REH cell (cell line): ENCODE data around the genes GNG8 and PRKD2.

- PRO-cap: no peak
Measured at GRCh38 chr19:46603262-46603928, 2.3 kb downstream of the CALM3 start.

DNA sequence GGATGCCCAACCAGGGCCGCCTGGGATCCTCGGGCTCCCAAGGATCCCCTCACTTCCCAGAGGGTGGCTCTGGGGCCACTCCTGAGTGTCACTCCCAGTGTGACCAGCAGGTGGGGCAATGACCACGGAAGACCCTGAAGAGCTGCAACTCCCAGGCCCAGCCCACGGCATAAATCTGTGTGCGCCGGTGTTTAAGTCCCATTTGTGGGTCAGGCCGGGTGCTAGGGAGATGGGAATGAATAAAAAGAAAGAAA, 10.8 kb downstream of the PTGIR start:
- PRO-cap: bidirectional peak, plus-strand start at position 199 of the sequence, minus-strand start at position 141 of the sequence

DNA sequence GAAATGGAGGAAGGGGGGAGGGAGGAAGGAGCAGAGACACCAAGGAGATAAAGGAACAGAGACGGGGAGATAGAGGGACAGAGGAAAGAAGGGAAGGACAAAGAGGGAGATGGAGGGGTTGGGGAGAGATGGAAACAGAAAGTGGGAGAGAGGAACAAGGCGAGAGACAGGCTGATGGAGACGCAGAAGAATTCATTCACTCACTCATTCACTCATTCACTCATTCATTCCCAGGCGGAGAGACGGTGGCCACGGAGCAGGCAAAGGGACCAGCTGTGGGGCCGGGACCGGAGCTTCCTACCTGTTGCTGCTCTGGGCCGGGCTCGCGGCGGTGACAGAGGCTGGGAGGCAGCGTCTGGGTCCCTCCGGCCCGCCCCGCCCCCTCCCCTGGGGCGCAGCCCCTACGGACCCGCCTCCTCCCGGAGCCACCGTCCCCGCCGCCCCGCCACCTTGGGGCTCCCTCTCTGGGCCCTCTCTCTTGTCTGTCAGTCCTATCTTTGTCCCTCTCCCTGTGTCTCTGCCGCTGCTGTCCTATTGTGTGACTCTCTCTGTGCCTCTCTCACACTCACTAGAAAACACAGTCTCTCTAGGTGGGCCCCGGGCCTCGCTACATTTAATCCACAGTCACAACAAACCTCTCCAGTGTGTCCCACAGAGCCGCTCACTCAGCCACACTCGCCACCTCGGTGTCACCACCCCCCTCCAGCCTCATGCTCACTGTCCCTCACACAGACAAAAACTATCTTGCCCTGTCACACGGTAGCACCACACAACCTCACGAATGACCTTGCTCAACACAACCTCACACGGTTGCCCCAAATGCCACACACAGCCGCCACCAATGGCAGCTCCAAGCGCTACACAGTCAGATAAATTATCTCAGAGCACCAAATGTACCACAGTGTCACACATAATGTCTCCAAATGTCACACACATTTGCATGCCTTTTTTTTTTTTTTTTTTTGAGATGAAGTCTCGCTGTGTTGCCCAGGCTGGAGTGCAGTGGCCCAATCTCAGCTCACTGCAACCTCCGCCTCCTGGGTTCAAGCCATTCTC, at the start of gene GNG8:
Gene GNG8 (minus strand): TSS at position 357 of the 1,056 bp plus-strand sequence.
- PRO-cap: no peak

- PRO-cap: no peak
Measured at GRCh38 chr19:46644756-46645097, 8.7 kb upstream of the GNG8 start.

DNA sequence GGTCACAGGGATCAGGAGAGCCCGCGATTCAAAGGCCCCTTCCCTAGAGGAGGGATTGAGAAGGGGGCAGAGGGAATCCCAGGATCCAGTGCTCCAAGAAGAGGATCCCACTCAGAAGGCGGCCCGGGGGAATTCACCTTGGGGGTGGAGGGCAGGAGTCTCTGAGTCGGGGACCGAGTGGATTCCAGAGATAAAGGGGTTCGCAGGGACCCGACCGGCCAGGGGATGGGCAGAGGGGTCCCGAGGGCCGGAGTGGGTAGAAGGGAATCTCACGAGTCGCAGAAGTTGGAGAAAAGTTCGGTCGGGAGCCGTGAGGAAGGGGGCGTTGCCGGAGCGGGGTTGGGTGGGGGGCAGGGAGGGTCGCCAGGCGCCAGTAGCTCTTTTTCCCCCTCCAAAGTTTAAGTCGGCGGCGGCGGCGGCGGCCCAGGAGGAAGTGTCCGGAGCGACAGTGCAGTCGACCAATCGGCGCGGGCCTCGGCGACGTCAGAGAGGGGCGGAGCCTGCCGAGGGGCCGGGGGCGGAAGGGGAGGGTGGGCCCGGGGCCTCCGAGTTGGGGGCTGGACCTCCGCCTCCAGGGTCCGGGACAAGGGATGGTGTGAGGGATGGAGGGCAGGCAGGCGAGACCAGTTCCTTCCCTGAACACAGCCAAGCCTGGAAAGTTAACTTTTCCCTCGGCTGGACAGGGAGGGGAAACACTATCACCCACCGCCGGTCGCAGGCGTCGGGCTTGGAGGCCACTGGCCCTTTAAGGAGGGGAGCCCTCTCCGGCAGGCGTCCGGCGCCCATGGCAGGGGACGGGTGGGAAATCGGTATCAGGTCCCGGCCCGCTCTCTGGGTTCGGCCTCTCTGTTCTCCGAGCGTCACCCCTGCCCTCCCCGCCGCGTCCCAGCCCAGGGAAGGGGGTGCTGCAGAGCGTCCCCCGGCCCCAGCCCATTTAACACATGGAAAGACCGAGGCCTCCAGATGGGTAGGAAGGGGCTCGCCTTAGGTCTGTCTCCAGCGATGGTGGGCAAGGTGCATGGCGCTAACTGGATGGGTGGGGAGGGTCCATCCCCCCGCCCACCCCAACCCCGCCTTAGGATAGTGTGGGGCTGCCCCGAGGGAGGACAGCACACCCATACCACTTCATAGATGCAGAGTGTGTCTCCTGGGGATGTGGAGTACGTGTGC, at the start of gene PRKD2:
Gene PRKD2 (minus strand): TSS at position 437 of the 1,170 bp plus-strand sequence.
- PRO-cap: bidirectional peak, plus-strand start at position 583 of the sequence, minus-strand start at position 437 of the sequence; bidirectional peak, plus-strand start at position 770 of the sequence, minus-strand start at position 729 of the sequence

DNA sequence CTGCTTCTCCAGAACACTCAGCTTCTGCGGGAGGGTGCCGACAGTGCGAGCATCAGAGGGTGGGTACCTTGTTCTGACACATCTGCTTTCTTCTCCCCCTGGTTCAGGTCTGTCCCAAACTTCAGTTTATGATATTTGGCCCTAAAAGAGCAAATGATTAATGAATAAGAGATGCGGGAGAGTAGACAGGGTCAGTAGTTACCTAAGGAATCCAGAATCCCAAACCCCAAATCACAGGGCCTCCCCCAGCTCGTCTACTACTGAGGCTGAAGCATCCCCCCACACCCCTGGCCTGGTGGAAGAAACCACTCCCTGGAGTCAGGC, 7.8 kb upstream of the FKRP start:
- PRO-cap: no peak

DNA sequence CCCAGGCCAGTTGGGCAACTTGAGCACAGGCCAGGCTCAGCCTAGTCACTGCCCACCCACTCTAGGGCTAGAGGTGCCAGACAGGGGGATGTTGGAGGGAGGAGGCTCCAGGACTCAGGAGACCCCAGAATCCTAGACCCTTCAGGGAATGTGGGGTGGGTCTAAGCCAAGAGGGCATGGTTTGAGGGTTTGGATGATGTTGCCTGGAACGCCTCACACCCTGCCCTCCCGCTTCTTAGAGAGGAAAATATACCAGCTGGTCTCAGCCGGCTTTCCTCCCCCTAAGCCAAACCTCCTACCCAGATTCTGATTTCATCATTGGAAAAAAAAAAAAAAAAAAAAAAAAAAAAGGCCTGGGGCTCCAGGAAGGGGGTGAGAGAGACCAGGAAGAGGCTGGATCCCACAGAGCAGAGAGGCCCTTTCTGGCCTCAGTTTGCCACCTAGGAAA, 8.0 kb upstream of the SLC1A5 start:
- PRO-cap: no peak

DNA sequence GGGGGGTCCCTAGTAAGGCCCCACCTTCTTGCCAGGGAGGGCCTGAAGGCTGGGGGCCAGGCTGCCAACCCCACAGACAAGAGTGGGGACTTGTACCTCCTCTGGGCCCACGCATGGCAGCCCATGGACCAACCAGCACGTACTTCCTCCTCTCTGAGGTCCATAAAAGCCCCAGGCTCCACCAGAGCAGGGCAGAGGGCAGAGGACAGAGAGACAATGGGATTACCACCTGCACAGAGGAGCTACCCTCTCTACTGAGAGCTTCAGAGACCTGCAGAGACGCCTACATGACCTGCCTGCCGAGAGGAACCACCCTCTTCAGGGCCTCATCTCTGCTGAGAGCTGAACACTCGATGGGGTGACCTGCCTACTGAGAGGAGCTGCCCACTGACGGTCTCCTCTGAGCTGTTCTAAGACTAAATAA, 28.6 kb downstream of the AP2S1 start:
- PRO-cap: unidirectional peak, plus-strand start at position 192 of the sequence

GRCh38 chr19:46988574-46988992, 31.1 kb upstream of the NPAS1 start:
- PRO-cap: no peak

DNA sequence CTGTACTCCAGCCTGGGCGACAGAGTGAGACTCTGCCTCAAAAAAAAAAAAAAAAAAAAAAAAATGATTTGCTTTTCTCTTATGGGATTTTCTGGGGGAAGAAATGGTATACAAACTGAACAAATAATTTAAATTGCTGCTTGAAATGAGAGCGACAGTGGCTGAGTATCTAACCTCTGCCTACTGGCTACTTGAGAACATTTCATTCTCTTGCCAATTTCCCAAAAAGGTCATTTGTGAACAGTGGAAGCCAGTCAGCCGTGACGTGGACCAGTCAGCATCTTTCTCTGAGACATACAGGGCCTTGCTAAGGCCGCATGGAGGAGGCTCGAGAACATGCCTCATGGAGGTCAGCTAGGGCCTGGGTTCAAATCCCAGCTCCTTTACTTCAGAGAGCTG, 20.4 kb downstream of the ZC3H4 start:
- PRO-cap: no peak

GRCh38 chr19:47158810-47159474, 28.3 kb downstream of the SAE1 start:
- PRO-cap: no peak

GRCh38 chr19:47239232-47239524, 8.2 kb upstream of the BBC3 start:
- PRO-cap: no peak

- PRO-cap: unidirectional peak, minus-strand start at chr19:47241131
Measured at GRCh38 chr19:47240906-47241603, 10.1 kb upstream of the BBC3 start.

DNA sequence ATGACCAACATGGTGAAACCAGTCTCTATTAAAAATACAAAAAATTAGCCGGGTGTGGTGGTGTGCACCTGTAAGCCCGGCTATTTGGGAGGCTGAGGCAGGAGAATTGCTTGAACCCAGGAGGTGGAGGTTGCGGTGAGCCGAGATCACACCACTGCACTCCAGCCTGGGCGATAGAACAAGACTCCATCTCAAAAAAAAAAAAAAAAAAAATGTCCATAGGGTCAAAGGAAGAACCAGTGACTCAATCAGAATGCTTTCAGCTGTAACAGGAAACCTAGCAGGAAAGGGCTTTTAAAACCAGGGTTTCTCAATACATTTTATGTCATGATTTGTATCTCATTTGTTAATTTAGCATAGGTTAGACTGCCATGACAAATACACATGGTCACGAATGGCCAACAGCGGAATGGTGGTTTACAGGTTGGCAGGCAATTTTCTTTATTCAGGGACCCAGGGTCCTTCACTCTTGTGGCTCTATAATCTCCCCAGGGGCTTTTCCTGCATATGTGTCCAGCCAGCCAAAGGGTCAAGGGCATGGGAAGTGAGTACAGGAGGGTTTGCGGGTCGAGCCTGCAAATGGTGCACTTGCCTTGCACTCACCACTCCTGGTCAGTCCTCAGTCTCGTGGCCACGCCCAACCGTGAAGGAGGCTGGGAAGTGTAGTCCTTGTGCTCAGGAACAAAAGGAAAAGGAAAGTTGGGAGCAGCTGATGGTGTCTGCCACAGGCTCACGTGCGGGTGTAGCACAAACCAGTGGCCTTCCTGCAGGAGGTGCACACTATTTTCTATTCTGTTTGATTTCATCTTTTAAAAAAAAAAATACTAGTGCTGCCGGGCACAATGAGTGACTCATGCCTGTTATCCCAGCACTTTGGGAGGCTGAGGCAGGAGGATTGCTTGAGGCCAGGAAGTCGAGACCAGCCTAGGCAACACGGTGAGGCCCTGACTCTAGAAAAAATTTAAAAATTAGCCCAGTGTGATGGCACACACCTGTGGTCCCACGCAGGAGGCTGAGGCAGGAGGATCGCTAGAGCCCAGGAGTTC, 14.8 kb downstream of the DHX34 start:
- PRO-cap: no peak

- PRO-cap: no peak
Measured at GRCh38 chr19:47375739-47376568, 26.8 kb downstream of the DHX34 start.

GRCh38 chr19:47420157-47420718, 911 bp upstream of the MEIS3 start:
- PRO-cap: no peak

- PRO-cap: no peak
Measured at GRCh38 chr19:47486442-47487051, 2.5 kb upstream of the KPTN start.

DNA sequence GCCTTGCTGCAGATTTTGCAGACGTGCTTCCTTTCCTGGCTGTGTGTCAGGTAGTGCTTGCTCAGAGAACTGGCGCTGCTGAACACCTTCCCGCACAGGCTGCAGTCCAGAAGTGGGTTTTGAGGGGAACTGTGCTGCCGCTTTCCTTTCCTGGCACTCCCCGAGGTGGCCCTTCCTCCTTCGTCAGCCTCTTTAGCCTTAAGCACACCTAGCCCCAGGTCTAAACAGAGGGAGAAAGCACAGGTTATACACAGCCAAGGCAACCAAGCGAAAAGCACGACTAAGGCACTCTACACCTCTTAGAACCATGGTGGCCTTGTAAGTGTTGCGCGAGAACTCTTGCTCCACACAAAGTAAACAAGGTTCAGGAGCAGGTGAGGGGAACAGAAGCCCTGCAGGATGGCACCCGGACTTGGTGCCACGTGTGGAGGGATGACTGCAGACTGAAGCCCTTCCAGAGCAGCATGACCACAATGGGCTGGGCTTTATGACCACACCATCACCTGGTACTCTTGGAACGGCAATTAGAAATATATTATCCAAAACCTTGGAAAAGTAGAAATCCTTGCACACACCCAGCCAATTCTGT, 23.6 kb downstream of the ZNF541 start:
- PRO-cap: no peak

DNA sequence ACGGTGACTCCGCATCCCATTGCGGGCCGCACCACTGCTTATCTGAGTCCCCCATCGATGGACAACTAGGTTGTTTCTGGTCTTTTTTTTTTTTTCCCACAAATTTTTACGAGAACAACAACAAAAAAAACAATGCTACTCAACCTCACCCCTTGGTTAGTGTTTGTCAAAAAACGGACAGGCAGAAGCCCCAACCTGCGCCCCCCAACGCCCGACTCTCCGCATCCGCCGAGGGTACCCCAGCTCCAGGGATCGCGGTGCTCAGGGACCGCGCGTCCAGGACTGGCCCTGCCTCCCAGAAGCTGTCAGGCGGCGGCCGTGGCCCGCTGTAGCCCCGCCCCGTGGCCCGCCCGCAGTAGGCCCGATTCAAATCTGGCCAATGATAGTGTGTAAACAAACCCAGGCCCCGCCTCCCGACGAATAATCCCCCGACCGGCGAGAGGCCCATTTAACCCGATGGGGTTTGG, 8.9 kb upstream of the BICRA start:
- PRO-cap: bidirectional peak, plus-strand start outside the sequence, minus-strand start at position 284 of the sequence

DNA sequence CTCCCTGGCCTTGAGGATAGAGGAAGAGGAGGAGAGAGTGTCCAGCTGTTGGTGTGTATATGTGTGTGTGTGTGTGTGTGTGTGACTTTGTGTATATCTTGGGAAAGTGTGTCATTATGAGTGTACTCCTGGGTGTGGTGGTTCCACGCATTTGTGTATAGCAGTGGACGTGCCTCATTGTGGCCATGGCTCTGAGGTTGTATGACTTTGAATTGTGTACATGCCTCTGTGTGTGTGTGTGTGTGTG, 6.6 kb downstream of the EHD2 start:
- PRO-cap: no peak